Measurements from ENCODE around the gene FAT1.

GRCh38 chr4:186723457-186724512, at the start of gene FAT1:
TSS of gene FAT1 (minus strand) at chr4:186723856.
- RAMPAGE, long total RNA = no peak
- RRBS = 2% methylated on average over 45 of the region's 113 CpGs
PRO-cap:
- standard = bidirectional peak, plus-strand start at chr4:186723937, minus-strand start at chr4:186723814
- CoPRO, capped RNA only, 2 experiments = peak in 2 of 2 experiments; most common plus-strand start chr4:186723937 (in 2); most common minus-strand start chr4:186723852 (in 2)
- CoPRO, capped and uncapped RNA, 2 experiments = peak in 2 of 2 experiments; most common plus-strand start chr4:186723937 (in 2); most common minus-strand start chr4:186723852 (in 2)
- CoPRO, uncapped RNA only, 2 experiments = no peak in any of the 2 experiments
CAGE:
- cytosol, long polyA plus RNA = no peak
- long polyA plus RNA = no peak
- nucleolus, long total RNA = no peak
- nucleus, long polyA plus RNA = no peak

DNA sequence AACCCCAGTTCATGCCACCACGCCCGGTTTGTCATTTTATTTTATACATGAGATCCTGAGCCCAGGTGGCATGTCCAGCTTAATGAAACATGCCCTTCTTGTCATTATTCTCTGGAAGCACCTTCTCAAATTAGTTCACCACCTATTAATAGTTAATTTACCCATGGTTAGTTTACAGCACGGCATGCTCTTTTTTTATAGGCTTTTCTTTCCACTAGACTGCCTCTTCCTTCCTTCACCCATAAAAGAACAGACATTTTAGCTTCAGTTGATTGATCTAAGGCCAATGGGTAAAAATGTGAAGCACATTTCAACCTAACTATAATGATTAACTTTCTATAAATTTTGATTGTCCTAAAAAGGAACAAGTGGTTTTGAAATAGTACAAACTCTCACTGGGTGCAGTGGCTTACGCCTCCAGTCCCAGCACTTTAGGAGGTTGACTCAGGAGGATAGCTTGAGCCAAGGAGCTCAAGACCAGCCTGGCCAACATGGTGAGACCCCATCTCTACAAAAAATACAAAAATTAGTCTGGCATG, 89.7 kb upstream of the FAT1 start:
- RAMPAGE, long total RNA = no peak
- RRBS = no CpG with 5 or more reads among the region's 4 CpGs
PRO-cap:
- standard = no peak
- CoPRO, capped RNA only, 2 experiments = no peak in any of the 2 experiments
- CoPRO, capped and uncapped RNA, 2 experiments = no peak in any of the 2 experiments
- CoPRO, uncapped RNA only, 2 experiments = no peak in any of the 2 experiments
CAGE:
- cytosol, long polyA plus RNA = no peak
- long polyA plus RNA = no peak
- nucleolus, long total RNA = no peak
- nucleus, long polyA plus RNA = no peak

GRCh38 chr4:186840083-186840939, 116.7 kb upstream of the FAT1 start:
- RAMPAGE, long total RNA = no peak
- RRBS = no CpG with 5 or more reads among the region's 13 CpGs
PRO-cap:
- standard = unidirectional peak, minus-strand start at chr4:186840334
- CoPRO, capped RNA only, 2 experiments = no peak in any of the 2 experiments
- CoPRO, capped and uncapped RNA, 2 experiments = no peak in any of the 2 experiments
- CoPRO, uncapped RNA only, 2 experiments = no peak in any of the 2 experiments
CAGE:
- cytosol, long polyA plus RNA = no peak
- long polyA plus RNA = start-site peak on the minus strand at chr4:186840294-186840789, 6 and 8 reads in 2 replicates
- nucleolus, long total RNA = no peak
- nucleus, long polyA plus RNA = no peak

DNA sequence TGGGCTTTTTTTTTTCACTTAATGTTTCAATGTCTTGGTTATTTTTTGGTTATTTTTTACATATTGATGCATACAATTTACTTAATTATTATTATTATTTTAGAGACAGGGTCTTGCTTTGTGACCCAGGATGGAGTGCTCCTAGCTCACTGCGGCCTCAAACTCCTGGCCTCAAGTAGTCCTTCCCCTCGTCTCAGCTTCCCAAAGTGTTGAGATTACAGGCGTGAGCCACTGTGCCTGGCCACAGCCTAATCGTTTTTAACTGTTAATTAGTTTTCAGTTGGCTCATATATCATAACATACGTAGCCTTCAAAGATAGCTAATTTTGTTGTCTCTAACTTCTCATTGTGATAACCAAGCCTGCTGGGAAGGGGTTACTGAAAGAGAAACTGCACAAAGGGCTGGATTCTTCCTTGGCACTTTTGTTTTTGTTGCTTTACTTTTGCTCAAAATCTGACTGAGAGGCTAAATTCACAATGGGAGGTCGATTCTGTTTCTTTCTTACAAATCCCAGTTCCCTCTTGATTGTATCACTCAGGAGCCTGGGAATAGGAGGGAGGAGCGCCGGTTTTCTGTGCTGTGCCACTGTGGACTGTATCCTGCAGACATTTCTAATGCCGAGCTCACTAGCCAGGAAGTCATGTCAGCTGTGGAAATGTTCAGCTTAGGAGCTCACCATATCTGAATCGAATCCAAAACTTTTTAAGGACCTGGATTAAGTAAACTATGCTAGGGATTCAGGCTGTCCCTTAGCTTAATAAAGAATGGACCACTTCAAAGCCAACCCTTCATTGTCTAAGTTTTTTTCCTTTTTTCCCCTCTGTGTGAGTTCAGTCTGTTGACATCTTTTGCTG, 120.4 kb upstream of the FAT1 start:
- RAMPAGE, long total RNA = no peak
- RRBS = no CpG with 5 or more reads among the region's 10 CpGs
PRO-cap:
- standard = bidirectional peak, plus-strand start at position 346 of the sequence, minus-strand start at position 208 of the sequence; bidirectional peak, plus-strand start at position 615 of the sequence, minus-strand start at position 617 of the sequence
- CoPRO, capped RNA only, 2 experiments = peak in 2 of 2 experiments; most common plus-strand start position 344 of the sequence (in 1); most common minus-strand start position 617 of the sequence (in 2)
- CoPRO, capped and uncapped RNA, 2 experiments = no peak in any of the 2 experiments
- CoPRO, uncapped RNA only, 2 experiments = no peak in any of the 2 experiments
CAGE:
- cytosol, long polyA plus RNA = no peak
- long polyA plus RNA = no peak
- nucleolus, long total RNA = no peak
- nucleus, long polyA plus RNA = no peak

- RAMPAGE, long total RNA = no peak
- RRBS = no CpG with 5 or more reads among the region's 25 CpGs
PRO-cap:
- standard = unidirectional peak, plus-strand start at chr4:188738553
- CoPRO, capped RNA only, 2 experiments = no peak in any of the 2 experiments
- CoPRO, capped and uncapped RNA, 2 experiments = no peak in any of the 2 experiments
- CoPRO, uncapped RNA only, 2 experiments = no peak in any of the 2 experiments
CAGE:
- cytosol, long polyA plus RNA = no peak
- long polyA plus RNA = no peak
- nucleolus, long total RNA = no peak
- nucleus, long polyA plus RNA = no peak
These were observed 599.0 kb downstream of the TRIML1 start for GRCh38 chr4:188738079-188738822.

- RAMPAGE, long total RNA = no peak
- RRBS = no CpG with 5 or more reads among the region's 5 CpGs
PRO-cap:
- standard = no peak
- CoPRO, capped RNA only, 2 experiments = no peak in any of the 2 experiments
- CoPRO, capped and uncapped RNA, 2 experiments = no peak in any of the 2 experiments
- CoPRO, uncapped RNA only, 2 experiments = no peak in any of the 2 experiments
CAGE:
- cytosol, long polyA plus RNA = no peak
- long polyA plus RNA = no peak
- nucleolus, long total RNA = no peak
- nucleus, long polyA plus RNA = no peak
These were observed 820.3 kb downstream of the TRIML1 start for GRCh38 chr4:188959561-188959856.